AG09309 (cell line): ENCODE measurements around the gene SELE.

DNA sequence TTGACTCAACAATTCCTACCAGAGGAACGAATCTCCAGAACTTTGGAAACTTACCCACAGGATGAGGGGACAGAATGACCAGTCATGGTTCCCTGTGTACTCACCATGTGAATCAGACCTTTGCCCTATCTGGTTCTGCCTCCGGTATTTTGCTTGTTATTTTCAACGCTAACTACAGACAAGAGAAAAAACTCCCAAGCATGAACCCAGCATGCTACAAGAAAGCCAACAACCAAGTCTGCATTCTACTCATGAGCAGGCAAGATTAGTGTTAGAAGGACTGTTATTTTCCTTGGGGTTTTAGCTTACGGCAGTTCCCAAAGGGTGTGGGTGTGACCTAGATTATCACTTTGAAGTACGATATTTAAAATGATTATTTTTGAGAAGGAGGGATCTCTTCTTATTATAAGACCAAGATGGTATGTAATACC lies 1.5 kb downstream of the F5 start:
- RRBS: no CpG with 5 or more reads among the region's 5 CpGs

DNA sequence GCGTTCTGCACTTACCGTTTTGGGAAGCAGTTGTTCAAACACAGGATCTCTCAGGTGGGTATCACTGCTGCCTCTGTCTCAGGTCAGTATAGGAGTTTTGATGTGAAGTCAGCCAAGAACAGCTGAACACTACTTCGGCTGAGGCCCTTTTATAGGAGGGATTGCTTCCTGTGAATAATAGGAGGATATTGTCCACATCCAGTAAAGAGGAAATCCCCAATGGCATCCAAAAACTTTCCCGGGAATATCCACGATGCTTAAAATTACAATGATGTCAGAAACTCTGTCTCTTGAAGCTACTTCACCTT lies at the start of gene SELE:
SELE (minus strand) TSS at position 124 of the 308 bp plus-strand sequence.
- RRBS: no CpG with 5 or more reads among the region's 5 CpGs

DNA sequence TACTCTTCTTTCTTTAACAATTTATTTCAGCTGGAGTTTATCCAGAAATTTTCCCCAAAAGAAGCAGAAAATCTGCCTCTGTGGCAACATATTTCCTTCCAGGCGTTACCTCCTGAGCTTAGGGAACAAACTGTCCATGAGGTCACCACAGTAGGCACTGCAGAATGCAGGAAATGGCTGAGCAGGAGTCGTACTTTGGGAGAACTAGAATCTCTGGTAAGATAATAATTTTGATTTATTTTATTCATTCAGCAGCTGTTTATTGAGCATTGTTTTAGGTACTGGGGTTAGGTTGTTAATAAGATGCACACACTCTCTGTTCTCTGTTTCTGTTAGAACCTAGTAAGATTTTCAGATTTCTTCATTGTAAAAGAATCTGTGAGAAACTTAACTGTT lies 42.1 kb downstream of the C1orf112 start:
- RRBS: no CpG with 5 or more reads among the region's 2 CpGs

GRCh38 chr1:169894527-169894892 lies 814 bp upstream of the SCYL3 start:
- RRBS: no CpG with 5 or more reads among the region's 11 CpGs

DNA sequence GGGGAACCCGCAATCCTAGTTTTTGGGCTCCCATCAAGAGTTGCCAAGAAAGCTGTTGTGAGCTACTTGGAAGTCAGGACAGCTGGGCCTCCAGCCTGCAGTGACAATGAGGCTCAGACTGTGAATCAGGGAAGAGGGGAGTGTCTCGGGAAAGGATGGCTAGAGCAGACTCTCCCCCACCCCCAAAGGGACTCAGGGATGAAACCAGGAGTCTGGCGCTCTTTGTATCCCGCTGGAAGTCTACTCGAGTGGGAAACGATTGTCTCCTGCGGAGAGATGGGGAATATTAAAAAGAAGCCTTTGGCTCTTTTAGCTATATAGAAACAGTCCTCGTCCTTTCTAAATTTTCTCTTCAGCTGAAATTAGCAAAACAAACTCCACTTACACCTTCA lies 3.5 kb downstream of the PRRX1 start:
- RRBS: no CpG with 5 or more reads among the region's 8 CpGs

DNA sequence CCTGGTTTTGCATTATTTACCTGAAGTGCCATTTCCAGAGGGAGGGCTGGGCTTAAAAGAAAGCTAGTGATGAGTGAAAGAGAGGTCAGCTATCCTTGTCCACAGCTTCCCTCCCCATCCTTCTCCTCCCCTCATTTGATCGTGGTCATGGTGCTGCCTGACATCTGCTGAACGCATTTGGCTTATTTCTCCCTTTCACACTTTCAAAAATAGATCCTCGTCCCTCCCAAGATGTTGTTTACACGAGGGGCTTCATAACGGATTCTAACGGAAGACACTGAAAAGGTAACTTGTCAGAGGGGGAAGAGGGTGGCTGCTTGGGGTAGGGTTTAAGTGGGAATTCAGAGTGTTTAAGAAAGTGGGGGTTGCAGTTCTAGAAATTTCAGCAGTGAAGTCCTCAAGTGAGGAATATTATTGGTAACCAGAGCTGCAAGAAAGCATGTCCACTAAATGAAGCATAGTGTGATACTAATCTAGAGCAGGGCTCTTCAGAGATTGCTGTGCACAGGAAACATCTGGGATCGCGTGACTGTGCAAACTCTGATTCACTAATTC lies 66.2 kb downstream of the PRRX1 start:
- RRBS: no CpG with 5 or more reads among the region's 8 CpGs

DNA sequence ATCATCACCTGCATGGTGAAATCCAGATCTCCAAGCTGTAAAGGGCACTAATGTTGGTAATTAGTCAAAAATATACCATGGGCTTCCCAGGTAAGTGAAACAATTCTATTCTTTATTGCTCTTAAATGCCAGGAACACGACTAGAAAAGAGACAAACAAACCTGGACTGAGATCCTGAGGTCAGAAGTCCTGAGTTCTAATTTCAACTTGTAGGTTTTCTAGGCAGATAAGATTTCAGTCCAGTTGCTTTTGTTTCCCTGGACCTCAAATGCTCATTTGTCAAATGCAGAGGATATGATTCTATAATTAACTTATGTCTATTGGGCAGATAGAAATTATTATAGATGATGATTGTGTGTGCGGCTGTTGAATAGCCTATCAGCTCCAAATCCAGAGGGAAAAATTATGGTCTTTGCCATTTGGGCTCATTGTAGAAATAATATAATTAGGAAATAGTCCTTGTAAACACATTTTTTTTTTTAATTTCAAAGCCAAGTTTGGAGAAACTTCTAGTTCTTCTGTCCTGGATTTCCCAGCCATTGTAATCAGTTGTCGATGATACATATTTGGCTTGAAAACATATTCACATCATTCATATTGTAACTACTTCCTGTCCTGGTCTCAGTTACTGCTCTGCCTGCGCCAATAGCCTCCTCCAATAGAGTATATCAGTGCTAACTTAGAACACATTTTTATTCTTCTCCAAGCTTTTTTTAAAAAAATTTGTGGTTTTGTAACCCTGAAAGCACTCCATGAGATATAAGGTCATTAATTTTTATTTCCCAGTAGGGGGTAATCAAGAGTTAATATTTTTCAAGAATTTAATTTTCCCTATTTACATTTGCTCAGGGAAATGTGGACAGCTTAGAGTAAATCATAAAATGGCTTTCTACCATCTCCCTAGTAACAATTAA lies 46.3 kb upstream of the FMO2 start:
- RRBS: no CpG with 5 or more reads among the region's 4 CpGs

DNA sequence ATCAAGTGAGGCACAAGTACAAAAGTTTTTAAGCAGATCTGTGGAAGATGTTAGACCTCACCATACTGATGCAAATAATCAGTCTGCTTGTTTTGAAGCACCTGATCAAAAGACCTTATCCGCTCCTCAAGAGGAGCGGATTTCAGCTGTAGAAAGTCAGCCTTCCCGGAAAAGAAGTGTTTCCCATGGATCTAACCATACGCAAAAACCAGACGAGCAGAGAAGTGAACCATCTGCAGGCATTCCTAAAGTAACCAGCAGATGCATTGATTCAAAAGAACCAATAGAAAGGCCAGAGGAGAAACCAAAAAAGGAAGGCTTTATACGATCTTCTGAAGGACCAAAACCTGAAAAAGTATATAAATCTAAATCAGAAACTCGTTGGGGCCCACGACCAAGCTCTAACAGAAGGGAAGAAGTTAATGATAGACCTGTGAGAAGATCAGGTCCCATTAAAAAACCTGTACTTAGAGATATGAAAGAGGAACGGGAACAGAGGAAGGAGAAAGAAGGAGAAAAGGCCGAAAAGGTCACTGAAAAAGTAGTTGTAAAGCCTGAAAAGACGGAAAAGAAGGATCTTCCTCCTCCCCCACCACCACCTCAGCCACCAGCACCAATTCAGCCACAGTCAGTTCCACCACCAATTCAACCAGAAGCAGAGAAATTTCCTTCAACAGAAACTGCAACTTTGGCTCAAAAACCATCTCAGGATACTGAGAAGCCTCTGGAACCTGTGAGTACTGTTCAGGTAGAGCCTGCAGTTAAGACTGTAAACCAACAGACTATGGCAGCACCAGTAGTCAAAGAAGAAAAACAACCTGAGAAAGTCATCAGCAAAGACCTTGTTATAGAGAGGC lies 55.0 kb downstream of the PRRC2C start:
- RRBS: no CpG with 5 or more reads among the region's 11 CpGs

DNA sequence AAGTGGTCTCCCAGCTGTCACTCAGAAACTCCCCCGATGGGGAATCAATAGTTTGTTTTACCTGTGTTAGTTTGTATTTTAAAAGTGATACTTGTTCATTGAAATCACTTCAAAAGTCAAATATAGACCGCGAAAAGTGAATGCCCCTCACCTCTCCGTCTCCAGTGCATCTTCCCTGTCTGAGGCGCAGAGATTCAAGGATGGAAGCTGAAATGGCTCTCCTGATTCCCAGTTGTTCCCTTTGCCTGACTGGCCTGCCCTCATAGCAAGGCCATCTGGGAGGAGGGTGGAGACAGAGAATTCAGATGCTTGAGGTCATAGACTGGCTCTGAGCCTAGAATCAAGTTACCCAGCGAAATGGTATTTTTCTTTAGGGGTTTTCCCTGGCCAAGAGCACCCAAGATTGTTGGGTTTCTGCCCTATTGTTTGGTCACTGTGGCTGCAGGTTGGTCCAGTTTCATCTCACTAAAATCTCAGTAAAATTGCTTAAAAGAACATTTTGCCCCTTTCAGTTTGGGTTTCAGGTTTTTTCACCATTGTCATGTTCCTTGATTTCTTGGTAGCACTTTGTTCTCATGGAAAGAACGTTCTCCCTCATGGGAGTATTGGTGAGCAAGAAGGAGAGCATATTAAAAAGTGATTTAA lies 7.2 kb downstream of the METTL13 start:
- RRBS: no CpG with 5 or more reads among the region's 7 CpGs

GRCh38 chr1:172136890-172137418 lies 283.5 kb upstream of the C1orf105 start:
- RRBS: no CpG with 5 or more reads among the region's 6 CpGs

DNA sequence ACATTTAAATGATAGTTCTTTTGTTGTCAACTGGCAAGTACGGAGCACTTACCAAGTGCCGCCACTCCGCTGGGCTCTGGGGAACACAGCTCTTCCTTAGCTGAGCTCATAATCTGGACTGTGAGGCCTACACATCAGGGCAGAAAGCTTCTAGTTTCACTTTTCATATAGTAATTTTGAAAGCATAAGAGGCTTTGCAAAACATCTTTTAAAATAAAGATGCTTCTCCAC lies 239.6 kb upstream of the C1orf105 start:
- RRBS: no CpG with 5 or more reads among the region's 3 CpGs

DNA sequence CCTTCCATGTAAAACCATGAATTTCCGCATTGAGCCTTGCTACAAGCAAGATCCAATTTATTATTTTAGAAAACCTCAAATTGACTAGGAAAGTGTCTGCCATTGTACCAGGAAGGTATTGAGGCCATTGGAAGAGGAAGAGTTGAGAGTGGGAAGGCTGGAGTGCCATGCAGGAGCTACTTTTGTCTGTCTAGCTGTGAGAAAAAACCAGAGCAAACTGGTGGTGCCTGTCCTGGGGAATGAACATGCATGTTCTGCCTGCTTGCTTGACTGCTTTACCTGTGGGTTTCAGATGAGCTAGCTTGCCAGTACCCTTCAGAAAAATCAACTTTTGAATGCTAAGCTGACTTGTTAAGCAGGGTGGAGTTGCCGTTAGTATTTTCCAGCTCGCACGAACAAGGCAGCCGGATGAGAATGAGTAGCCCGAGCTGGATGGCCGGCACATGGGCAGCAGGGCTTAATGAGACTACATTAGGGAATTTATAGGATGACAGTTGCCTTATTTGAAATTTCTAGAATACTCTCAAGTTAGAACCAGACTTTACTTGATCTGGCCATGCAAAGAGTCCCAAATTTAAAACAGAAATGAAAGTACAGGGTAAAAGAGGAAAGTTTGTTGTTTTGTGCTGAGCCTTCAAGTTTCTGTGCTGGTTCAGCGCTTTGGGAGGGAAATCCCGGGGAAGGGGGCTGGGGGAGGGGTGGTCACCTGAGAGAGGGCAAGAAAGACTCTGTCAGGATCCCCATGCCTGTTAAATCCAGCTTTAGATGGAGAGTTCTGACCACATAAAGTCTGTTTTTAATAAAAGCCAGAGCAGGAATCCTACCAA lies 29.6 kb upstream of the C1orf105 start:
- RRBS: no CpG with 5 or more reads among the region's 9 CpGs

- RRBS: no CpG with 5 or more reads among the region's 2 CpGs
These were observed 22.3 kb upstream of the C1orf105 start for GRCh38 chr1:172398208-172398527.

GRCh38 chr1:172499617-172500183 lies 33.2 kb upstream of the SUCO start:
- RRBS: no CpG with 5 or more reads among the region's 3 CpGs

DNA sequence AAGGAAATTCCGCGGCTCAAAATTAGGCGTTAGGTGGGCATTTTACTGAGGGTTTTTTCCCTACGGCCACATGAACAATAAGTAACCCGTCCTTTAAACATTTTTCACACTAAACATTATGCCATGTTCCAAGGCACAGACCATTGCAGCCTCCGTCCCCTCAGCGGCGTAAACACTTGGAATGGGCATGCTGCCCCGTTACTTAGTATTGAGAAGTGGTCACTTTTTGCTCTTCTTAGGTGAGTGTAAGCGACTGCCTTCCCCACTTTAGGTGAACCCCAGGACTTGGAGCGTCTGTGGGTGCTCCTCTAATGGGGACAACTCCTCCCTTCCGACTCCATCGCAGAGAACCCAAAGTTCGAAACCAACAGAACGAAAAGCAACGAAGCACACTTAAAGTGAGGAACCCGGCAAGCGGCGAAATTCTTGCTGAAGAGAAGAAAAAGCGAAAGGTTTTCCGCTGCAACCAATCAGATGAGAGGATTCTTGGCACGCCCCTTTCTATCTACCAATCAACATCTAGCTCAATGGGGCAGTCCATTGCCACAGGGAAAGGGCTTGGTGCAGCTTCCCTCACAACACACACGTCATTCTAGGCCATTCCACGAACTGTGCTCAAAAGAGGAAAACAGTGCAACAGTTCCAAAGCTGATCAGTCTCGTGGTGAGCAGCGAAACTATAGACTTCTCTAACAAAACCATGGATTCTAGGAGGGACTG lies 792 bp upstream of the SUCO start:
- RRBS: no CpG with 5 or more reads among the region's 26 CpGs

GRCh38 chr1:172533737-172534075 lies 756 bp downstream of the SUCO start:
- RRBS: no CpG with 5 or more reads among the region's 16 CpGs

GRCh38 chr1:172557063-172557999 lies 24.4 kb downstream of the SUCO start:
- RRBS: no CpG with 5 or more reads among the region's 3 CpGs

DNA sequence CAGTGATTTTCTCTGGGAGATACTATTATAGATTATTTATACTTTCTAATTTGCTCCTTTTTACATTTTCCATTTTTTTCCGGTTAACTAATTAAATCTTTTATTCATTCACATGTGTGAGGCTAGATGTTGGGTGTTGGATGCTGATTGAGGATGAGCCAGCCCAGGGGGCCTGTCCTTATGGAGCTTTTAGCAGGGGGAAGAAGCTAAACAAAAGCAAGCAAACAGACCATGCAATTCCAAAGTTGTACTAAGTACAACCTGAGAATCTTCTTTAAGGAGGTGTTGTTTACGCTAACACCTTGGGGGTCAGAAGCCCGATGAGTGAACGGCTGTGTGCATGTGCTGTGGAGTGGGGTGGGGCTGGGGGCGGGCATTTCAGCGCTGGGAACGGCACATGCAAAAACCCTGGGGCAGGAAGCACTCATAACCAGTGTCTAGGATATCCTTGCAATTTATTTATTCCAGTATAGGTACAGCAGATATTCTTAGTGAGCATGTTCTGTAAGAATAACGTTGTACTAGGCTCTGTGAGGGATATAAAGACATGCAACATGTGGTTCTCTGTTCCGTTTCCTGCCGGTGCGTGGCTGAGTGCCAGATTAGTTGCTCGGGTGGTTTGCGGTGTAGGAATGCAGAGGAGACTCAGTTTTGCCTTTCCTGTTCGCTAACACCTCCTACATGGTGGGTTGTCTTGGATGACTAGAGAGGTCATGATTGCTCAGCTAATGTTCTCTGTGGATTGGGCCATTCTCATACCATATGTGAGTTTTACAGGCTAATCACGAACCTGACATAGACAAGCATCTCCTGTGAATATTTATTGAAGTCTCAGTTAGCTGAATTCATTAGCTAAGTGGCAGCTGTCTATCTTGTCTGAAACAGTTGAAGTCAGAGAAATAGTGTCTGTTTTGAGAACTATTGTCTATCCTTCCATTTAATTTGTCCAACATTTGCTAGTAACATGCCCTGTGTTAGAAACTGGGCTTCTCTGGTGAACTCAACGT lies 3.7 kb downstream of the FASLG start:
- RRBS: no CpG with 5 or more reads among the region's 16 CpGs

- RRBS: no CpG with 5 or more reads among the region's 4 CpGs
These were observed 11.8 kb downstream of the FASLG start for GRCh38 chr1:172670668-172671237.